Gallbladder (tissue), 1 donor: ENCODE measurements around the genes MS4A15, PTGDR2, CD6, VPS37C and PGA5.

GRCh38 chr11:60459205-60459811 lies 3.7 kb downstream of the MS4A1 start:
- PRO-cap: no peak

- PRO-cap: no peak
These were observed 13.5 kb upstream of the MS4A12 start for GRCh38 chr11:60479033-60479475.

DNA sequence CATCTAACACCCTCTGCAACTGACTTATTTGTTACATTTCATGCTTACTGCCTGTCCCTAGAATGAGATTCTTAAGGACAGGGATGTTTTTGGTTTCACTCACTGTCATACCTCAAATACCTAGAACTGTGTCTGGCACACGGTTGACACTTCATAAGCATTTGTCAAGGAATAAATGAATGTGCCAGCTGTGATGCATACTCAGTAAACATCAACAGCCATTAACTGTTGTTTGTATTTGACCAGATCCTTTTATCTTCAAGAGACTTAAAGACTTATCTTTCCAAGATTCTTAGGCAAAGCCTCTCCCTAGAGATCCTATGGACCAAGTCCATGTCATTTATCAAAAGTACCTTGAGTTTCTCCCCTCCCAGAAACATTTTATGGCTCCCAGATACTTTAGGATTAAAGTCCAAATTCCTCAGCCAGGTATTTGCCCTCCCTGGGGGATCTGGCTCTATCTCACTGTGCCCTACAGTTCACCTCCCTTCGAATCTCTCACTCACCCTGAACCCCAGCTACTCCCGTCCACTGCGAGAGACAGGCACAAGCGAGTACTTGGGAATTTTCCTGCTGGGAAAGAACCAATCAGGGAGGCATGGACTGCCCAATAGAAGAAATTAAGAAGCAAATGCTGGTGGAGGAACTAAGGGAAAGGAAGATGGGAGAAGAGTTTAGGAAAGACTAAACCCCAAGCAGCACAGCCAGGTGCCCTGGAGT lies 11.8 kb downstream of the MS4A8 start:
- PRO-cap: no peak

- PRO-cap: no peak
These were observed at the start of gene MS4A15 for GRCh38 chr11:60756770-60757265. MS4A15 (plus strand) TSS chr11:60756867.

DNA sequence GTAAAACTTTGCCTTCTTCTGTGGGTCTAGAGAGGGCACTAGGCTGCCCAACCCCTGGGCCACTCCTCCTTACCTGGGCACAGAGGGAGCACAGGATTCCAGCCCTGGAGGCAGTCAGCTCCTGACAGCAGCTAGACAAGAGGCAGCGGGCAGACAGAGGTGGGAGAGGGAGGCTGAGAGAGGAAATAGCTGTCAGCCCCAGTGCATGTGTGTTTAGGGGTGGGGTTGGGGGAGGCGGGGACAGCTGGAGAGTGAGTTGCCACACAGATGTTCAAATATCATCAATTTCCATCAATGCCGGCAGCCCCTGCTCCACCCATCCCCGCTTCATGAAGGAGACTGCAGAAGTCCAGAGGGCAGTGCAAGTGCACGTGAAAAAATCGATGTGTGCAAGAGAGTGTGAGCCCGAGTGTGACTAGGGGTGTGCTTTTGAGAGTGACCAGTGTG lies at the start of gene PTGDR2:
Gene PTGDR2, minus strand, starts transcription at position 155 of the 447 bp plus-strand sequence.
- PRO-cap: no peak

GRCh38 chr11:60910279-60910676 lies 3.7 kb upstream of the TMEM109 start:
- PRO-cap: no peak

DNA sequence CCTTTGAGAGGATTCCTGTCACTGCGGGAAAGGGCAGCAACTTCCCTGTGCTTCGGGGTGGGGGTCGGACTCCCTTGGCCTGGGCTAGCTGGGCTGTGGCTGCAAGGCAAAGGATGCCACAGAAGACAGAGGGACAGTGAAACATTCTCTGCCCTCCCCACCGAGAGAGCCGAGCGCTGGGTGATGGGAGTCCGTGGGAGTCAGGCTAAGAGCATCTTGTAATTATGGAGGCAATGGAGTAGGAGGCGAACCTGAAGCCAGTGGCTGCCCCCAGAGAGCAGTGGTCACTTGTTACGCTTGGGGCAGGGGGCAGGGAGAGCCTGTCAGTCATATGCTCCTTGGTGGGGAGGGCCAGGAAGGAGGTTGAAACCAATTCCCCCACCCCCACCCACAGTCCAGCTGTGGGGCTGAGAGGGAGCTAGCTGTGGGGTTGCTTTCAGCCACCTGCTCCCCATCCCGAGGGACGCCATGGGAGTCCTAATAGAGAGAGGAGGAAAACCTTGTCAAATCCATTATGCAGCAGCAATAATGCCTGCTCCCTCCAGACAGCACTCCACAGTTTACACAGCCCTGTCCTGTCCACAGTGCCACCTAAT lies 1.1 kb downstream of the TMEM132A start:
- PRO-cap: no peak

DNA sequence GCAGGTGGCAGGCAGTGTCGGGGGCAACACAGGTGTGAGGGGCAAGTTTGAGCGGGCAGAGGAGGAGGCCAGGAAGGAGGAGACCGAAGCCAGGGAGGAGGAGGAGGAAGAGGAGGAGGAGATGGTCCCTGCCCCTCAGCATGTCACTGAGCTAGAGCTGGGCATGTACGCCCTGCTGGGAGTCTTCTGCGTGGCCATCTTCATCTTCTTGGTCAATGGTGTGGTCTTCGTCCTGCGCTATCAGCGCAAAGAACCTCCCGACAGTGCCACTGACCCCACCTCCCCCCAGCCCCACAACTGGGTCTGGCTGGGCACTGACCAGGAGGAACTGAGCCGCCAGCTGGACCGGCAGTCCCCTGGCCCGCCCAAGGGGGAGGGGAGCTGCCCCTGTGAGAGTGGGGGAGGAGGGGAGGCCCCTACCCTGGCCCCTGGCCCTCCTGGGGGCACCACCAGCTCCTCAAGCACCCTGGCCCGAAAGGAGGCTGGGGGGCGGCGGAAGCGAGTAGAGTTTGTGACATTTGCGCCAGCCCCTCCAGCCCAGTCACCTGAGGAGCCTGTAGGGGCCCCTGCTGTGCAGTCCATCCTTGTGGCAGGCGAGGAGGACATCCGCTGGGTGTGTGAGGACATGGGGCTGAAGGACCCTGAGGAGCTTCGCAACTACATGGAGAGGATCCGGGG lies 12.1 kb downstream of the TMEM132A start:
- PRO-cap: no peak

DNA sequence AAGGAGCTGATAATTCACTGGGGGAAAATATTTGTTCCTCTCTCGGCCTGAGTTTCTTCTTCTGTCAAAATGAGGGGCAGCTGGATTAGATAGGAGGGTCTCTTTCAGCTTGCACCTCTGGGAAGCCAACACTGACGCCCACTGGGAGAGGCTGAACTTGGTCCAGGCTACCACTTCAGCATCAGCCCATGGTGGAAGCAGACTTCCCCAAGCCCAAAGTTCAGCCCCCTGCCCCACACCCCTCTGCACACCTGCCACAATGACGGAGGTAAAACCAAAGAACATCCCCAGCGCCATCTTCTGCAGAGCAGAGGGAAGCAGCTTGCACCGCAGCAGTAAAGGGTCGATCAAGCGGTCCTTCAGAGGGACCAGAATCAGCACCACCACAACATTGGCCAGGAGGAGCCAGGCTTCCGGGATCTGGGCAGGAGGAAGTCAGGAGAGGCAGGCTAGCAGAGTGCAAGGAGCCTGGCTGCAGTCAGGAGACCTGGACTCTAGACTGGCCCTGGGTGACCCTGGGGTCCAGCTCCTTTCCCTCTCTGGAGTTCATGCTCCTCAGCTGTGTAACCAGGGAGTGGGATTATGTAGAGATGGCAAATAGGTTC lies 11.0 kb downstream of the SLC15A3 start:
- PRO-cap: no peak

DNA sequence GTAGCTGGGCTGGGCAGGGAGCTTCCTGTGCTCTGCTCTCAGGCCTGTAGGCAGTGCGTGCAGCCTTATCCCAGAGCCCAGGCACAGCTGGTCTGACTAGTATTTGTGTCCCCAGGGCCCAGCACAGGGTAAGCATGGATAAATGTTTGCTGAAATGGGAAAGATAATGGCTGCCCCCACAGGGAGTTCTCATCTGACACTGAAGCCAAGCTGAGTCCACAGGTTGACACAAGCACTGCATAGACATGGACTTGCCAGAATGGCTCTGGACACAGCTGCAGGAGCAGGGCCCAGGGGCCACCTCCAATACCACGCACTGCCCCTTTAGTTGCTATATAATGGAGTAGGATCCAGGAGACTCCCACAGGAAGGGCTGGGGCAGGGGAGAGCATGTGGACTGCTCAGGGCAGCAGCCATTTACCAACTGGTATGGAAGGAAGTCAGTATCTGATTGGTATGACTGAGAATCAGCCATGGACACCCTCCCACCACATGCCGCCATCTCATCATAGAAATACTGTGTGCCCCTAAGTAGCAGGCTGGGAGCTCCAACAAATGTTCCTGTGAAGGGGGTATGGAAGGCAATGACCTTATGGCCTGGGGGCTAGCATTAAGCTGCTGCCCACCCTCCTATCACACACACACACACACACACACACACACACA lies 9.5 kb downstream of the SLC15A3 start:
- PRO-cap: no peak

DNA sequence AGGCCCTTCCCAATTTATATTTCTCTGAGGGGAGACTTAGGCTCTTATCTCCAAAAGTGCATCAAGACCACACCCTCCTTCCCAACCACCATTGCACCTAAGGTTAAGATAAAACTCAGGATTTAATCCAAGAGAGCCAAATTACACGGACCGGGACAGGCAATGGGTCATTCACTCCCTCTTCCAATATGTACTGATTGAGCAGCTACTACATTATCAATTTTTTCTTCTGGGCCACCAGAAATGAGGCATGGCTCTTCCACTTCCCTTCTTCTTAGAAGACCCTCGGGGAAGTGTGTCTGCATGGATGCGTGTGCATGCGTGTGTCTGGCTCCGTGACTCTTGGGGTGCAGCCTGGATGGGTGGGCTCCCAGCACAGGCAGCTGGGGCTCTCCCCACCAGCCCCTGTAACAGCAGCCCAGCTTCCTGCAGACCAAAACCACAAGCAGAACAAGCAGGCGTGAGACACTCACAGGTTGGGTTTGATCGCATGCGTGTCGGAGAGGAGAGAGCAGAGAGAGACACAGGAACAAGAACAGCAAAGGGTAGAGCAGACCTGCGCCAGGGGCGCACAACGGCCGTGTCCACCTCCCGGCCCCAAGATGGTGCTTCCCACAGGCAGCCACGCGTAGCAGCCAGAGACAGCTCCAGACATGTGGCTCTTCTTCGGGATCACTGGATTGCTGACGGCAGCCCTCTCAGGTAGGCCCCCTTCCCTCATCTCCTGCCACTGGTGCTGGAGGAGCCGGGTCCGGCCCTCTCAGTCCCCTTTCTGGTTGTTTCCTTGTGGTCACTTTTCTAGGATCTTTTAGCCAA lies at the start of gene CD6:
Gene CD6, plus strand, starts transcription at position 468 of the 816 bp plus-strand sequence.
- PRO-cap: unidirectional peak, plus-strand start at position 514 of the sequence; unidirectional peak, plus-strand start at position 553 of the sequence

DNA sequence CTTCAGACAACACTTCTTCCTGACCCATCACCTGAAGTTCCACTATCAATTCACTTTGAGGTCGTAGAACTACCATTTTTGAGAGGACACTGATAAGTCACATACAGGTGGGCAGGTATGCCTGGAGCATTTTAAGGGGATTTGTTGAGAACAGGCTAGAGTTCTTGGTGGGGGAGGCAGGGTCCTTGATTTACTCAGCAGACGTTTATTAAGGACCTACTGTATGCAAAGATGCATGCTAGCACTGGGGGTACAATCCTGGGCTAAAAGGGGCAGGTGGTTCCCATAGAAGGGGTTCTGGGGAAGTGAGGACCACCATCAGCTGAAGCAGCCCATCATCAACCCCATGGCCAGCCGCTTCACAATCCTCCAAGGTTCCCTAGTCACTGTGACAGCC lies 35.3 kb downstream of the CD6 start:
- PRO-cap: no peak

GRCh38 chr11:61022754-61023265 lies 51.3 kb downstream of the CD6 start:
- PRO-cap: no peak

GRCh38 chr11:61080105-61080402 lies 22.2 kb upstream of the CD5 start:
- PRO-cap: no peak

GRCh38 chr11:61118418-61118915 lies 16.2 kb downstream of the CD5 start:
- PRO-cap: no peak

GRCh38 chr11:61160758-61162038 lies at the start of gene VPS37C:
VPS37C (minus strand) TSS chr11:61161426.
- PRO-cap: bidirectional peak, plus-strand start at chr11:61161275, minus-strand start at chr11:61161143; bidirectional peak, plus-strand start at chr11:61161378, minus-strand start at chr11:61161426; bidirectional peak, plus-strand start at chr11:61161751, minus-strand start at chr11:61161617

DNA sequence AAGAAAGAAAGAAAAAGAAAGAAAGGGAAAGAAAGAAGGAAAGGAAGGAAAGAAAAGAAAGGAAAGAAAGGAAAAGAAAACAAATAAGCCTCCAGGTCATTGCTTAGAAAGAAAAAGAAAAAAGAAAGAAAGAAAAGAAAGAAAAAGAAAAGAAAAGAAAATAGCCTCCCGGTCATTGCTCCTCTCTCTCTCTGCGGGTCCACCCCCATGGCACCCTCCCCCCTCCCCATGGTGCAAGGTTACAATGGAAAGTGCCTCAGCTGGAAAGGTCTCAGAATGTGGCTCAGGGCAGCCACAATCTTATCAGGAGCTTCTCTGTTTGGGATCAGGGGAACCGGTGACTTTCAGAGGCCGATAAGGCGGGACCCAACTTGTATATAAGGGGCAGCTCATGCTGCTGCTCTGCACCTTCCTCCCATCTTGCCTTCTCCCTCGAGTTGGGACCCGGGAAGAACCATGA lies at the start of gene PGA5:
Gene PGA5, plus strand, starts transcription at position 405 of the 460 bp plus-strand sequence.
- PRO-cap: no peak

DNA sequence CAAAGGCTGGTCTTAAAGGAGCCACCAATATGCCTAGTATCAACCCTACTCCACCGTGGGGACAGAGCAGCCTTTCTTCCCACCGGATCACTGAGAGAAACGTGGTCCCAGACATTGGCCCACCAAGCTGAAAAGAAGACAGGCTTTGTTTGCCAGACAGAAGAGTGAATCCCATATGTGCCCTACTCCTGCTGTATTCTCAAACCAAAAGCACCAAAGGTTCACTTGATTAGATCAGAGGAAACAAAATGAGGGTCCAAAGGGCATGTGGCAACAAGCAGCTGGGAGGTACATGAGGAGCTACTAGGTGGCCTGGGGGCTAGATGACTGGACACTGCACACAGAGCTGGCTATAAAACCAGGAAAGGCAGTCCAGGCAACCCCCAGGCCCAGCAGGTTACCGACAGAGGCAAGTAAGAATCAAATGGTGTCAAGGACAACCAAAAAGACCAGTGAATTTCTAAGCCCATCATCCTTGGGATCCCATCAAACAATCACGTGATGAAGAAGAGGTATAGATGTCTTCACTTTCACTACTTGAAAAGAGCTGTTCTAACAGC lies 3.7 kb upstream of the VWCE start:
- PRO-cap: no peak

GRCh38 chr11:61334310-61334879 lies 1.4 kb downstream of the TKFC start:
- PRO-cap: no peak

DNA sequence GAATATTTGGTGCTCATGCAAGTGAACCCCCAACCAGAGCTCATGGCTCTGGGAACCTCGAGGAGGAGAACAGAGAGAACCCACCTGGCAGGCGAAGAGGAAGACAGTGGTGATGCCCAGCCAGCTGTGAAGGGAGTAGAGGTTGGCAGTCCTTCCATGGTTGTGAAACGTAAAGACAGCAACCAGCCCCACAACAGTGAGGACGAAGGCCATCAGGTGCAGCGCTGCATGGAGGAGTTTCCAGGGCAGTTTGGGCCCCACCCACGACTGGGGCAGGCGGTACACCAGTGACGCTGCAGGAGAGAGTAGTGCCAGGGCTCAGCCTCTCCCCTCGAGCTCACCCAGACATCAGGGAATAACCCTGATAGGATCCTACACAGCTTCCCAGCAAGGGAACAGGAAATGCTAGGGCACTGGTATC lies 8.0 kb downstream of the CYB561A3 start:
- PRO-cap: no peak